Anterior vena cava (tissue), 1 donor: ENCODE results near the genes SLC28A2, CTXN2, COPS2 and DTWD1.

GRCh38 chr15:45251873-45252308 lies at the start of gene SLC28A2:
TSS of gene SLC28A2 (plus strand) at chr15:45252234.
- PRO-cap: no peak

- PRO-cap: no peak
These were observed 24.9 kb downstream of the SQOR start for GRCh38 chr15:45659838-45660106.

DNA sequence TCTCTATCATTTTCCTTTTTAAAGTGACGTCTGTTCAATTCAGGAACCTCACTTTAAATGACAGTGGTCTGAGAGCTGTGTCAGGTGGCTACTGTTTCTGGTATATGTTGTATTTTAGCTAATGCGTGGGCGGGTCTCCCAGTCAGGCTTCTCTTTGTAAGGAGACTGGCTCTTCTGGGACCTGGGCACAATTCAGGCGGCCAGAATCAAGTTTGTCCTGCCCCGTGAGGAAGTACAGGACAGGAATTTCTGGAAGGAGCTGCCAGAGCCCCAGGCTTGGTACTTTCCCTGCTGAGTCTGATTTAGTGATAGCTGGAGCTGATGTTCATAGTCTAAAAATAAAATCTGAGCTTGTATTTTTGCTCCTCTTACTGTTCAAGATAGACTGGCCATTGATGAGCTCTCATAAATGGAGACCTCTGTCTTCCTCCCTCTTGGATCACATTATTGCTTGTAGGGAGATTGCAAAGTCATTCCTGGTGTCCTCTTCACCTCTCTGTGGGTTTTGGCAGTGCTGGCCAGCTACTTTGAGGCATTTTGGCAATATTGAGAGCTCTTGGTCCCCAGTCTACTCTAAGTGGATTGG lies 25.6 kb downstream of the SQOR start:
- PRO-cap: no peak

DNA sequence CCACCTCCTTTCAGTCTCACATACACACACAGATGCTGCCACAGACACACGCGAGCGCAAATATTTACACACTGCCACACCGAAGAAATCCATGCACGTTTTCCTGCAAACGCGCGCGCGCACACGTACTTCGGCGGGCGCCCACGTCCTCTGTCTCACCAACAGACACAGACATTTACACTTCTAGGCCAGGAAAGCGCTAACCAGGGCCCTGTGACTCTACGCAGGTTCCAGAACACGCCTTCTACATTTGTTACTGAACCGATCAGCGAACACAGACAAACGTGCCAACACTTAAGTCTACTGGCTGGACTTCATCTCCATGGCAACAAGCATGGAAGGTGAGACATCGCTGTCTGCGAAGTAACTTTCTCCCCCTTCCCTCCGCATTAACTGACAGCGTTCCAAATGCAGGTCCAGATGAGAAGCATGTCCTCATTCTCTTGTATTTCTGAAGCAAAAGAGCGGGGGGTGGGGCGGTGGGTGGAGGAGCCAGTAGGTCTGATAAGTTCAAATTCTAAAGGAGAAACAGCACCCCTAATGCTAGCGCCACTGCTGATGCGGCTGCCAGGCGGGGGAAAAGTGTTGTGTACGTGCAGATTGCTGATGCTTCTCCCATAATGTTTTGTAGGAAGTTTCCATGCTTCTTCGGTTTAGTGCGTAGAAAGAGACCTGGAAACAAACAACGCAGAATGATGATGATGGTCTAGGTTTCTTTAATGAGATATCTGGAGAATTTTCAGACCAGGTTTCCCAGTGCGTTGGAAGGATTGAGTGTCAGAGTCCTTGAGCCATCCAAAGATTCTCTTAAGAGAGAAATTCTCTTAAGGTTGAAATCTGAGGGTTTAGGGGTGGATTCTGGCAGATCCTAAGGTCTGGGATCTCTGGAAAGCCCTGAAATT lies at the start of gene CTXN2:
CTXN2 (plus strand) TSS at position 153 of the 902 bp plus-strand sequence.
- PRO-cap: no peak

DNA sequence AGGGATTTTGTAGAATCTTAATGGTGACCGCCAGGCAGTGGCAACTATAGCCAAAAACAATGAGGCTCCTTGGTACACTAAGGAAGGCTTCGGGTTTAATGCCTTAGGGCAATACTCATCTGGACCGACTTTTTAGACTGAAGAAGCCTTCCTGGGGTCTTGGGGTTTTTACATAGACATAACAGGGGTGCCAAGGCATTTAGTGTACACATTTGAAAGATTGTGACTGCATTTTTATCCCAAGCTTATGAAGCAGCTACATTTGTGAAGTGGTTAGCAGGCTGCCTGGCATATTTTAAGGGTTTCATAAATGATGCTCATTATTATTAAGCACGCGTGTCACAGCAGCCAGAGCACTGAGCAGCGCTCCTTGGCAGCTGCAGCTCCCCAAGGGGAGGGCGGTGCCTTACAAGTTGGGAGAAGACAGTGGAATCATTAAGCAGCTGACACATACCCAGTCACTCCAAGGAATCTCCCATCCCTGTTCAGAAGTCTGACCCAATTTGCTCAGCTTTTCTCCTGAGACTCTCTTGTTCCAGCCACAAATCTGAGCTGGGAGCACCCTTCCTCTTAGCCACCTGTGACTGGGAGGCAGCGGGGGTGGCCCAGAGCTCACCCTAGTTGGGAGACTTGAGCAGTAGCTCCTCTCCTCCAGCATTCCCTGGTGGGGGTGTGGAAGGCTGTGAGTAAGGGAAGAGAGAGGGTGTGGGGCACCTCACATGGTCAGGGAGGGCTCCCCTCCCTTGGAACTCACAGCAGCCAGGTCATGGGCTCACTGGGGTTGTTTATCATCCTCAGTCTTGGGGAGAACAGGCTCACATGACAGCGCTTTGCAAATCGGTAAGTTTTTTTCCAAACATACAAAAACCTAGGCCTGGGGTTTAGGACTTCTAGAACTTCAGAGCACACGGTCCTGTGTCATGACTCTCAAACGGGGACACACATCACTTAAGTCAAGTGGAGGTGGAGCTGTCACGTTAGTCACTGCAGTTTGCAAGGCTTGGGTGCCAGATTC lies 64.3 kb downstream of the DUT start:
- PRO-cap: unidirectional peak, minus-strand start at position 663 of the sequence

DNA sequence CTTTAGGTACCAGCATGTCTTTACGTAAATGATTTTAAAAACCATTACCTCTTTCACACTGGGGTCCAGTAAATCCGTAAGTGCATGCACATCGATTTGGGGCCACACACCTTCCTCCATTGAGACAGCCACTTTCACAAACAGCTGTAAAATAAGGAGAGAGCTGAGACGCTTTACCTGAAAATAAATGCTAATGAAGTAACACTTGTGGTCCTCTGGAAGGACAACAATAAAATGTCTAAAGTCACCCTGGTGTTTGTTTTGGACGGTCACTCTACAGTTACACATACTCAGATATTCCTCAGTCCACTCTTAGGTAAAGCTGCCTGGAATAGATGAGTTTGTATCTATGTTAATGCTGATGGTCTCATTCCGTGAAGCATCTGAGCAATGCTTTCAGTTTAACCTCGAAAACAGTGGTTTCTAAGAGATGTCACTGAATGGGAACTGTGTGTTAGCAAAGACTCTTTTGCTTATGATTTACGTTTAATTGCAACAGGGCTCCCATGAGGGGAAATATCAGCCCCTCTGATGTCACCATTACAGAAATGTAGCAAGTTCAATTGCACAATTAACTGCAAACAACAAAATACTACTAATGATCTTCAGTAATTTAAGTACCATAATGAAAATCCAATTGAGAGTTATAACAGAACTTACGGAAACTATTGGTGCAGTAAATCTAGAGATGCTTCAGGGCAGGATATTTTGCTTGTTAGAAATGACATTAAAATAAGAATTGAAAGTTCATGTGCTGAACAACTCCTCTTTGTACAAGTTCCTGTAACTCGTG lies 49.1 kb downstream of the FBN1 start:
- PRO-cap: no peak

- PRO-cap: no peak
These were observed 42.8 kb downstream of the FBN1 start for GRCh38 chr15:48602639-48603219.

DNA sequence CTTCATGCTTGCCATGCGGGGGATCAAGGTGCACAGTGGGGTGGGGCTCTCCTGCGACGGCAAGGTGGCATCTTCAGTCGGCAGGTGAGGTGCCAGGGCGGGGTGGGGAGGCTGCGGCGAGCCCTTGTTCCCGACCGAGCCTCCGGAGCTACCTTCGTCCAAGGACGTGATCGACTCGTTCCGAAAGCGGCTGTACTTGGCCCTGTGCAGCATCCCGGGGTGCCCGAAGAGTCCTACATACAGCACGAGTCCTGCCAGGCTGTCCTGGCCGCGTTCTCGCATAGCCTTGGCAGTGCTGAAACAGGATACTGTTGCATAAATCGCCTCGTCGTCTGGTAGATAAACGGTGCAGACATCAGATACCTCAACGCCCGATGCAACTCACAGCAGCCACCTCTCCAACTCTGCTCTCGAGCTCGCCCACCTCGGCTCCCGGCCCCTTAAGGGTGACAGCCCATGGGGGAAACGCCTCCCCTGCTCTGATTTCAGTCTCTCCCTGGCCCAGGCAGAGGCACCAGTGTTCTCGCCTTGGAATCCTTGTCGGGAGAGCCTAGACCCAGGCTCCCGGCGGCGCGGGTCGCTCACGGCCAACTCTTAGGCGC lies 884 bp downstream of the SHC4 start:
- PRO-cap: no peak

- PRO-cap: no peak
These were observed 25.8 kb upstream of the SHC4 start for GRCh38 chr15:48989113-48990303.

DNA sequence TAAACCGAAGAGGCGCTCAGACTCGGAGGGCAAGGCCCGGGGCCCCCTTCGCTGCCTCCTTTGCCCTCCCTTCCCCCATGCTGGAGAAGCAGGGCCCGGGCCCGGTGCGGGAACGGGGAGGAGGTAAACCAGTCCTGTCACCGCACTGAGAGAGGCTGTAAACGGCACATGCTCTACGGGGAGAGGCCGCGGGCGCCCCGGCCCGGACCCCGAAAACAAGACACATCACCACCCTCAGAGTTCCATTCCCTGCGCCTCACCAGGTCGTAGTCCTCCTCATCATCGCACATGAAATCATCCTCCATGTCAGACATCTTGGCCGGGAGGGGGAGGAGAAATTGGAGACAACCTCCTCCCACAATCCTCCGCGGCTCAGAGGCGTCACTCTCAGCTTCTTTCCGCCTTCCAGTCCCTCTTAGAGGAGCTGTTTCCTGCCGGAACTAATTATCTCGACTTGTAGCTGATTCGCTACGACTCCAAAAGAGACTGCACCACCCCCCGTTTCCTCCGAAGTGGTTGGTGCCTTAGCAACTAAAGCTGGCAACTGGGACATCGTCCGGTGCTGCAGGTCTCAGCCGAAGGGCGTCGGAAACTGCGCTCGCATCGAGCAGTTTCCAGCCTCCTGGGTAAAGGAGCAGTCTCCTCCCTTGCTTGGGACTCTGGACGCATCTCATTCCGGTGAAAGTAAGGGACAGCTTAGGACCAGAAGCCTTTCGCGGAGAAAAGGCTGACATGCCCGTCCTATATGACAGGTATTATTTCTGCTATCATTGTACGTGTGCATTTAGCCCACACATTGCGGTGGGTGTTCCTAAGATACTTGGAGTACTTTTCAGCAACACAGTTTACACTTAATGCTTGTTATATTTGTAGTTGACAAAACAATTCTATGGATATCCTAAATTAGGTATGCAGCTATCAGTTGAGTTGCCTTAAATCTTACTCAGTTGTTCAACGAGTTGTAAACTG lies at the start of gene COPS2:
COPS2 (minus strand) TSS at position 335 of the 969 bp plus-strand sequence.
- PRO-cap: bidirectional peak, plus-strand start at position 552 of the sequence, minus-strand start at position 286 of the sequence

DNA sequence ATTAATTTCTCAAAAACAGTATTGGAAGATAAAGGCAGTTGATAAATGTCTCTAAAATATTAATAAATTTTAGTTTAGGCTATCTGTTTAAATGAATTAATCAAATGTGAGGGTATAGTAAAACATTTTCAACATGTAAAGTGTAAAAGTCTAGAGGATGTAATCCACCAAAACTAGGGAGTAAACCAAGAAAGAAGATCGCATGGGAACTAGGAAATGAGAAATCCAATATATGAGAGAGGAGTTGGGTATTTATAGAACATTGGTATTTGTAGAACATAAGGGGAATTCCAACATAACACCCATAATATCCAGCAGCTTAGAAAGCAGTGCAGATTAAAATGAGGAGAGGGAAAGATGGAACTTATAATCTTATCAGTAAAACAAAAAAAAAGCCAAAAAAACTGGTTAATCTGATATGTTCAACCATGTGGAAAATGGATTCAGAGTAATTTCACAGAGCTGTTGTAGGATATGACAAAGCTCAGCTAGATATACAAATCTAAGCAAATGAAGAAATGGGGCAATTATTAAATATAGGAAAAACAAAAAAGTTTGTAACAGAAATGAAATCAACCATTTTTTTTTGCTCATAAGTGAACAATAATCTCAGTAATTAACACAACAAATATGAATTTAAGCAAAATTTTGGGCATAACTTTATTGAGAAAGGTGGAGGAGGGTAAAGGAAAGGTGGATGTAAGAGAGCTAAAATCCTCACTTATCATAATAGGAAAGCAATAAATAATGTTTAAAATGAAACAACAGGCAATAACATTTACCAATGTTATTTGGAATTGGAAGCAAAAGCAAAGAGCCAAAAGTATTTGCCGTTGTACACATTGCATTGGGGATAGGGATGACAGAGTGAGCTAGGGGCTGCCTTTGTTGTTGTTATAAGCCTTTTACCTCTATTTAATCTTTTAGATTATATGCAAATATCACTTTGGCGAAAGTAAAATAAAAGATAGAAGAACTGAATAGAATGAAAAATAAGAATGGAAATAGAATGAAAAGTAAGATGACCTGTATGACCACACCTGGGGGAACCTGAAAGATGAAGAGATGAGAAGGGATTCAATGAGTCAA lies 74.8 kb downstream of the GALK2 start:
- PRO-cap: no peak

DNA sequence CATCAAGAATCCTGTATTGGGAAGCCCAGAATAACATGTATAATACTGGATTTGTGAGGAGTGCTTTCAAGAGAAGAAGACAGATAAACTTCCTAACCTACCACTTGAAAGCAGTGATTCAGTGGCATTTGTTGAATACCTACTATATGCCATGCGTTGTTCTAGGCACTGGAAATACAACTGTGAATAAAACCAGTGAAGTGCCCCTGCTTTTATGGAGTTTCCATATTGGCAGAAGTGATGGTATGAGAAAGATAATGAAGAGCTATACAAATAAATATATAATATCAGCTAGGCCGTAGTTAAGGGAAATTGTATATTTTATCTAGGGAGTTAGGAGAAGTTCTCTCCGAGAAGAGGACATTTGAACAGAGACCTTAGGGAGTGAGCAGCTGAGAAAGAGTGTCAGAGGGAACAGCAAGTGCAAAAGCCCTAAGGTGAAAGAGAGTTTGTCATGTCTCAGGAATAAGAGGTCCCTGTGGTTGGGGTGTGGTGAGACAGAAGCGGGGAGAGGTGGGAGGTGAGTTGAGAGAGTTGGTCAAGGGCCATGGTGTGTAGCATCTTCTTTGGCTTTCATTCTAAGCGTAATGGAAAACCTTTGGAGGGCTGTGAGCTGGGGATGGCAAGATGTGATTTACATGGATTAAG lies 76.8 kb downstream of the GALK2 start:
- PRO-cap: no peak

DNA sequence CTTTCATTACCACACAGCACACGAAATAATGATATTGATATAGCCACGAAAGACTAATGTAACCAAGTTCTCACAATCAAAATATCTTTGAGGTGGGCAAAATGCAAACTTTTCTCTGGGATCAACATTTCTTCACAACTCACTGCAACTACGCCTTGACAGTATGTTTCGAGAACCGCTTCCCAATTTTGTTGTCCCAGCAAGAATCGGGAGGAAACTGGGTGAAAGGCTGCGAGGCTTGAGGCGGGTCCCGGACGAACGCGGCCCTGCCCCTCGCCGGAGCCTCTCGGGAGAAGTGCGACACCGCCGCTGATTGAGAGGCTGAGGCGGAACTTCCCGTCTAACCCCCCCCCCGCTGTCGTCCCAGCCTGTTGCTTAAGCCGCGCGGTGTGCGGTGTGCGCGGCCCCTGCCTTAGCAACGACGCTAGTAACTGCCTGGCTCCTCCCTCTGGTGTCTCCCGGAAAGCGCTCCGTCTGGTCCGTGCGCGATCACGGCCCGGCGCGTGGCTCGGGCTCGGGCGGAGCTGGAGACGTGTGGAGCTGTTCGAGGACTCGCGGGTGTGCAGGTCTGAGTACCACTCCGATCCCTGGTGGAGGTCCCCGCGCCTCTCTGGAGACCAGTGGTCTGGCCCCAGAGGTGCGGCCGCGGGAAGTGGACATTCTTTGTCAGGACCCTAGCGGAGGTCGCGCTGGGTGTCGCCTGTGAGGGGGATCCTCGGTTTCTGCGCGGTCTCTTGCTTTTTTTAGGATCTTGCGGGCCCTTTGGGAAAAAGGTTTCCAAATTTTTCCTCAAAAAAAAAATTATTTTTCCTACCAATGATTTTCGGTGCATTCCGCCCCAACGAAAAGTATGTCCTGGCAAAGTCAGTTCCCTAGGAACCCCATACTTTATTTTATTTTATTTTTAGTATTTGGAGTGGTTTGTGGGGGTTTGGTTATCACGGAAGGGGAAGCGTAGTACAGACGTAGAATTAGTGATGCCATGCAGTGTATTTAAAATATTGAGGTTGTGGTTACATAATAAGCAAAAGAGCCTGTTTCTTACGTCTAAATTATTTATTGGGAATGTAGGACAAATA lies at the start of gene DTWD1:
DTWD1 (plus strand) TSS at position 492 of the 1,079 bp plus-strand sequence.
- PRO-cap: bidirectional peak, plus-strand start at position 492 of the sequence, minus-strand start at position 288 of the sequence

DNA sequence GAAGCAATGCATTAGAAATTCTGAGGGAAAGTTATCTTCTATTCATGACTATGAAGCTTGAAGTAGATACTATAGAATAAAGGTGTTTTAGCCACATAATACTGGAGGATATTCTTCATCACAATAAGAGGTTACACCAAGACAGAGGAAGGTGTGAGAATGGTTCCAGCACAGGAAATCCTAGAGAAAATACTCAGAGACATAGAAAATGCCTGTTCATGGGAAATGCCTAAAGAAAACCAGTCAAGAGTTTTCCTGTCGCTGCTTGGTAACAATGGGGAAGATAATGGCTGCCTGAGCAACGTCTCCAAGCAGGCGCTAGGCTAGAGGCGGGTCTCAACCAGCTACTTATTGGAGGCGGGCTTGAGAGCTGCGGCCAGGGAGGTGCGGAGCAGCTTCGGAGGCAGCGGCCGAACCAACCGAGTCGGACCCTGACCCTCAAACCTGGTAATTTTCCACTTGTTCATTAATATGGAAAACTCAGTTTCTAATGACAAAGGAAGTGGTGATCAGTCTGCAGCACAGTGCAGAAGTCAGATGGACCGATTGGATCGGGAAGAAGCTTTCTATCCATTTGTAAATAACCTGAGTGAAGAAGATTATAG lies 173.0 kb downstream of the DTWD1 start:
- PRO-cap: no peak

DNA sequence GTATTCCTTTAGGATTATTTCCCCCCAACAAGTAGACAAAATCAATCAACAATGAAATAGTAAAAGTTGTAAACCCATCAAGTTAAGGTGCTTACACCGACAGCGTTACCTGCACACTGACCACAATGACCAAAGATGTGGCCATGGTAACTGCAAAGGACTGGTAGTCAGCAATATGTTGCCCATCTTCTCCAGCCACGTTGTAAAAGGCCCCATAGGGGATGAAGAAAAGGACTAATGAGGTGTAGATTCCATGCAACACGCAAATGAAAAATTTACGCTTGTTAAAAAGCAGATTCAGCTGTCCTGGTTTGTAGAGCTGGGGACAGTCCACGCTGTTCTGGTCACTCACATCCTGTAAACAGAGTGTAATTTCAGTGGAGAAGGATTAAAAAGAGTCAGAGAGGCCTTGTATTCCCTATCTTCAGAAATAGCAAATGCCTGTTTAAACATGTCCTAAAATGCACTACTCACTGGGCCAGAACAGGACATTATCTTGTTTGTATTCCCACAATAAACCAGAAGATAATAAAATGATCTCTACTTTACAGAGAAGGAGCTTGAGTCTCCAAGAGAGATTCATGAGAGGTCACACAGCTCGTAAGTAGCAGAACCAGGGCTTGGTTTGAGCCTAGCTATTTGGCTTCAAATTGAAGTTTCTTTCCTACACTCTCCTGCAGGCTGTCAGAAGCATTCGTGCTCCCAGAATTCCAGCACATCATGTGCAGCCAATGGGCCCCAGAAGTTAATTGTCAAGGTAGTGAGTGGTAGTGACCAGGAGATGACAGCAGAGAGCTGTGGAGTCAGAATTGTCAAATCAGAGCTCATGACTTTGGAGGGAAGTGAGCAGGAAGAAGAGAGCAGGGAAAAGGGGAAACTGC lies 242.6 kb downstream of the ATP8B4 start:
- PRO-cap: no peak

DNA sequence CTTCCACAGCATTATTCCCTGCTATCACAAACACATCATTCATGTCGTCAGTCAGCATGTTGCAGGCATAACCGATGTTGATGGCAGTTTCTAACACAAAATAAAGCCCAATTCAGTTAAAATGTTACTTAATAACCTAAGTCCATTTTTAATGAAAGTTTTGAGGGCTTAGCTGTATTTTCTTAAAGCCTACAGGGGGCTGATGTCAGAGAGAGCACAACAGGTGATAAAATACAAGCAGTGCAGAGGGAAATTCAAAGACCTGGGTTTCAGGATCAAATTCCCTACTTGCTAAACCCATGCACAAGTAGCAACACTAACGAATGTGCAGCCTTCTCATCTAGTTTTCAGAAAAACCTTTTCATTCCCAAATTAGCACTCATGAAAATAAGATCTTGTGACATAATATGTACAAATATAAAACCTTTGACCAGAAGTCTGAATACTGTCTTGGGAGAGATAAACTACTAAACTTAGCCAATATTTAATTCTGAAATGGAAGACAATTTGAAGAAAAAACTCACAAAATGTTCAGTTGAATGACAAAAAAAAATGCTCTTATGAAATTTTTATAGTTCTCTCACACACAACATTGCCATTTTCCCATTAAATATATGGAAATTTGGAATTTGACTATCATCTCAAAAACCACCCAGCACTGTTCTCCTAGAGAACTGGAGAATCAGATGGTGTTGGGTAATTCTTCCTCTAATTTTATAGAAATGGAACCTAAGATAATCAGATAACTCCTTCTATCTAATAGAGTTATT lies 201.9 kb downstream of the ATP8B4 start:
- PRO-cap: no peak

GRCh38 chr15:50088432-50088821 lies 30.6 kb downstream of the ATP8B4 start:
- PRO-cap: no peak

DNA sequence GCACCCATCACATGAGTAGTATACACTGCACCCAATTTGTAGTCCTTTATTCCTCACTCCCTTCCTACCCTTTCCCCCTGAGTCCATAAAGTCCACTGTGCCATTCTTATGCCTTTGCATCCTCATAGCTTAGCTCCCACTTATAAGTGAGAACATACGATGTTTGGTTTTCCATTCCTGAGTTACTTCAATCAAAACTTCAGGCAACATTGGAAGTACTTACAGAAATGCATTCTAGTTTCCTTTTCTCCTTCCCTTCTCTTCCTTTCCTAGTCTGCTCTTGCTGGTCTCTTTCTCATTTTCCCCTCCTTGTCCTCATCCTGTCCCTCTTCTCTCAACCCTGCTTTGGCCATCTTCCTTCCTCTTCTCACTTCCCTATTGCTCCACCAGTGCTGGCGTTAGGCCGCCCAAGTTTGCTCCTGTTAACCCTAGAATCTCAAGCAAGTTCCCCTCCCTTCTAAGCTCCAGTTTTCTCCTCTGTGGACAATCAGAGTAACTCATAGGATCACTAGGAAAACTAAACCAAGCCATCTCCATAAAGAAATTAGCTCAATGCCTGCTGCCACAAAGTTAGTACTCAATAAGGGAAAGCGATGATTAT lies 4.7 kb downstream of the ATP8B4 start:
- PRO-cap: unidirectional peak, minus-strand start at position 303 of the sequence

- PRO-cap: no peak
These were observed 661 bp downstream of the SLC27A2 start for GRCh38 chr15:50182552-50183162.

DNA sequence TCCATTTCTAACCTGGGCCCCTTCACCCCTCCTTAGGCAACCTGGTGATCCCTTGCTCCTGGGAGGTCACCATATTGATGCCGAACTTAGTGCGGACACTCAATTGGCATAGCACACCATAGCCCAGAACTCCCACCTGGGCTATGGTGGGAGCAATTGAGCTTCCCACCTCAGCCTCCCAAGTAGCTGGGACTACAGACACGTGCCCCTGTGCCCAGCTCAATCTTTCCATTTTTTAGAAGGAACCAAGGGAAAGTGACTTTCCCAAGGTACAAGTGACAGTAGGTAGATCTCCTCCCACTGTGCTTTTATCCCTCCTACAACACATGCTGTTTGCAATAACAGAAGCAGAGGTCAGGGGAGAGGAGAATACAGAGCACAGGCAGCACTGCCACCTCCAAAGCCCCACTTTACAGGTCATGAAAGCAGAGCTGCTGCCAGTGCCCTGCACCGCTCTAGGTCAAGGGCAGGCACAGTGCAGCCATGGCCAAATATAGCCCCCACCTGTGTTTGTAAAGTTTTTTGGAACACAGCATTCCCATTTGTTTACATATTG lies 20.7 kb downstream of the HDC start:
- PRO-cap: no peak